Jejunum (tissue), 1 donor: ENCODE data around the gene COL9A3.

GRCh38 chr20:62286685-62287148 lies 16.1 kb upstream of the ADRM1 start:
- PRO-cap, result no peak

GRCh38 chr20:62349951-62350711 lies 17.0 kb downstream of the LAMA5 start:
- PRO-cap, result unidirectional peak, minus-strand start at chr20:62350467

GRCh38 chr20:62368414-62369347 lies 1.6 kb upstream of the LAMA5 start:
- PRO-cap, result no peak

- PRO-cap, result no peak
These were observed 4.5 kb upstream of the RPS21 start for GRCh38 chr20:62382328-62382966.

- PRO-cap, result no peak
These were observed 2.4 kb downstream of the RPS21 start for GRCh38 chr20:62389146-62389884.

DNA sequence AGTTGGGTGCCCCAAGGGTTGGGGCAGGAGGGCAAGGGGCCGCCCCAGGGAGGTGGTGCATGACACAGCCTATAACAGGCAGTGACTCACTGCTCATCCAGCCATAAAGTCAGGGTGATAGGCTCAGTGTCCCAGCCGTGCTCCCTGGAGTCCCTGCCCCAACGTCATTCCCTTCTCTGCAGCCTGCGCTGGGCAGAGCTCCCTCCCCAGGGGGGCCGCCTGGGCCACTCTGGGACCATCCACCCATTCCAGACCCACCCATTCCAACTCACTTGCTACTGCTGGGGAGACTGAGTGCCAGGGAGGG lies 13.9 kb upstream of the GATA5 start:
- PRO-cap, result unidirectional peak, plus-strand start at position 167 of the sequence

DNA sequence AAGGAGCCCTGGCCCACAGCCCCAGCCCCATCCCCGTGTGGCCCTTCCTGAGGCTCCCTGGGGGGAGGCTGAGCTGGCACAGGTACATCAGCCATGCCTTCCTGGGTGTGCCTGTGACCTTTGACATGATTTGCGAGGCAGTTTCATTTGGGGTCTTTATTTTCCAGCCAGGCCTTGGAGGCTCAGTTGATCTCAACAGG lies 37.9 kb upstream of the GATA5 start:
- PRO-cap, result no peak

DNA sequence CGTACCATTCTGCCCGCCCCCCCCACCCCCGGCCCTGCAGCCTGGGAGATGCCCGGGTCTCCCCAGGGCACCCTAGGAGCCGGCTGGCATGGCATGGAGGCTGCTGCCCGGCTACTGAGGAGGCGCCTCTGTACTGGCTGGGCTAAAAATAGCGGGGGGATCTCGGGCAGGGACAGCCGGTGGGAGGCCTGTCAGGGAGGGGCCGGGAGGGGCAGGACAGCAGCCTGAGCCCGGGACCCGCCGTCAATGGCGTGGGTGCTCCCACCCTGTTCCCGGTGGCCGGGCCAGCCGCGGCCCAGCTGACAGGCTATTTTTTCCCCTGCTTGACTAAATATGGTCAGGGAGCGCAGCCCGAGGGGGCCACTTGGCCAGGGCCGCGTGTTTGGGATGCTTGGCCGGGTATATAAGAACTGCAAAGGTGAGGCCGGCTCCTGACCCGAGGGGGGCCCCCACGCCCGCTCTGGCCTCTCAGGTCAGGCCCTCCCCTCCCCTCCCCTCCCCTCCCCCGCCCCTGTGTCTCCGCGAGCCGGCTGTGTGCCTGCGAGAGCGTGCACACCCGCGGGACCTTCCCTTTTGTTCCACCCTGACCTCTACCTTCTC lies 74.3 kb upstream of the GATA5 start:
- PRO-cap, result no peak

DNA sequence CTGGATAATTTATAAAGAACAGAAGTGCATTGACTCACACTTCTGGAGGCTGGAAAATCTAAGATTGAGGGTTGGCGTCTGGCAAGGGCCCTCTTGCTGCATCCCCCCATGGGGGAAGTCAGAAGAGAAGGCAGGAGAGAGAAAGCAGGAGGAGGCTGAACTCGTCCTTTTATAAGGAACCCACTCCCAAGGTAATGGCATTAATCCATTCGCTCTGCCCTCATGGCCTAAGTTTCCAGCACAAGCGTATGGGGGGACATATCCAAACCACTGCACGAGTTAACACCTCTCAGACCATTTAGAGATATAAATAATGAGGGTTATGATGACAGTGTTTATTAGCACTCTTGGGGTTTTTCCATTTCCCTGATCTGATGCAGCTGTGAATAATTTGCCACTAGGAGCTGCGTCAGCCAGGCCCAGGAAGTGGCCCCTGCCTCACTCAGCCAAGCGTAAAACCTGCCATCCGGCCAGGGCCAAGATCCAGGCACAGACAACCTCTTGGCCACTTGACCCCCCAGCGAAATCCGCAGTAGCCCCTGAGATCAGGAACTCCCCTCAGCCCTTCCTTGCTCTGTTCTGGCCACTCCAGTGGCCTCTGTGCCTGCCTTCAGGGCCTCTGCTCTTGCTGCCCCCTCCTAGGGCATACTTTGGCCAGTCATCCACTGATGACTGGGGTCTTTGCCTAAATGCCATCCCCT lies 14.2 kb upstream of the SLCO4A1 start:
- PRO-cap, result no peak

DNA sequence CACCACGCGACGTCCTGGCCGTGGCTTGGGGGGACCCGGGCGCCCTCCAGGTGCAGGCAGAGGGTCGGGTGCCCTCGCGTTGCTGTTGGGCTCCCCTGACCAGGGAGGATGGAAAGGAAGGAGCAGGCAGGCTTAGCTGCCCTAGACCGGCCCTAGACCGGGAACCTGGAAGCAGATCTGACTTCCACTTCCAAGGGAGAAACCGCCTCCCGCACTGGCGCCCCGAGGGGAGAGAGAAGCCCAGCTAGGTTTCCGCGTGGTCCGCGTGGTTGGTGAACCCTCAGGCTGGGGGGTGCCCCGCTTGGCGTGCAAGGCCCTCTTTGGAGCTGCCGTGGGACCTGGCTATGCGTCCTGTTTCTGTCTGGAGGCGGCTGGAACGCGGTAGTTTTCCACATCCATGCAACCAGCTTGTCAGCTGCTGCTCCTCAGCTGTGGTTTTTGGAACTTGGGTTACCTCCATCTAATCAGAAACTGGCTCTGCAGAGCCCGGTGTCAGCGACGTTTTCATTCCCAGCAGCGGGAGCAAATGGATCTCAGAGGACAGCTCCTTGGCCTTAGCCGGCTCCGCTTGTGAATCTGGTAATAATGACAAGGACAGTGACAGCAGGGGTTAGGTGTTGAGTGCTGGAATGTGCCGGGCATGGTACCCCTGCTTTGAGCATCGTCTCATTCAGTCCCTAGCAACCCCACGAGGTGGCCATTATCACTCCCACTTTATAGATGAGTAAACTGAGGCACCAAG lies 1.1 kb downstream of the SLCO4A1 start:
- PRO-cap, result no peak

DNA sequence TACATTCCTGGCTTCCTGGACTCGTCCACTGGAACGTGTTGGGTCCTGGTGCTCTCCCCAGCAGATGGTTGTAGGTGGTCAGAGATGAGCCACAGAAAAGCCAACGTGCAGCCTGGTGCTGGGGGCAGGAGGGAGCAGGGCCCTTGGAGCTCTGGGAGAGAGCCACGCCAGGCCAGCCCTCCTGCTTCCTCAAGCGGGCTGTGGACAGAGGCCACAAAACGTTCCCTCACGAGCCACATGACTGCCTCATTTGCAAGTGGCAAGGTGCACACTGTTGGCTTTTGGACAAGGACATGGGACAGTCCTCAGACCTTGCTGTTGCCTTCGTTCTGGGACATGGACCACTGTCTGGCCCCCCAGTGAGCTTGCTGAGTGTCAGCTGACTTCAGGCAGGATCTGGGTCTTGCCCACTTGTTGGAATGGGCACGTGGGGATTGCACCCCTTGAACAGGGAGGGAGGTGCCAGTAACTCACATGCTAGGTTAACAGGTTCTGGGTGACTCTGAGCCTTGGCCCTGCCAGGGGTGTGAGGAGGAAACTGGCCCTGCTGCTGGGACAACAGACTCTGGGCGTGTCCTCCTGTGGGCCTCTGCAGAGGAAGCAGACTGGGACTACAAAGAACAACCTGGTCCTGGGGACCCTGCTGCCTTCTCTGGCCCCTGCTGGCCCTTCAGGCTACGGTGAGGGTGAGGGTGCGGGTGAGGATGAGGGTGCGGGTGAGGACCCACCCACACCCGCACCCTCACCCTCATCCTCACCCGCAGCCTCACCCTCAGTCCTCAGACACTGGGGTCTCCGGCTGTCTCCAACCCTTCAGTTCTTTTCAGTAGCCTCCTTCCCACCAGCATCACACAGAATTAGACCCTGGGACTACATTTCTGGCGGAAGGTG lies 2.7 kb downstream of the SLCO4A1 start:
- PRO-cap, result bidirectional peak, plus-strand start at position 280 of the sequence, minus-strand start at position 191 of the sequence; bidirectional peak, plus-strand start at position 505 of the sequence, minus-strand start at position 528 of the sequence

- PRO-cap, result bidirectional peak, plus-strand start at chr20:62647023, minus-strand start at chr20:62646928; unidirectional peak, plus-strand start at chr20:62647364; unidirectional peak, plus-strand start at chr20:62647398
These were observed 4.6 kb downstream of the SLCO4A1 start for GRCh38 chr20:62646677-62647597.

- PRO-cap, result no peak
These were observed 27.8 kb upstream of the MRGBP start for GRCh38 chr20:62768400-62769017.

- PRO-cap, result no peak
These were observed at the start of gene COL9A3 for GRCh38 chr20:62816892-62817922. Gene COL9A3, plus strand, starts transcription at chr20:62817050.

DNA sequence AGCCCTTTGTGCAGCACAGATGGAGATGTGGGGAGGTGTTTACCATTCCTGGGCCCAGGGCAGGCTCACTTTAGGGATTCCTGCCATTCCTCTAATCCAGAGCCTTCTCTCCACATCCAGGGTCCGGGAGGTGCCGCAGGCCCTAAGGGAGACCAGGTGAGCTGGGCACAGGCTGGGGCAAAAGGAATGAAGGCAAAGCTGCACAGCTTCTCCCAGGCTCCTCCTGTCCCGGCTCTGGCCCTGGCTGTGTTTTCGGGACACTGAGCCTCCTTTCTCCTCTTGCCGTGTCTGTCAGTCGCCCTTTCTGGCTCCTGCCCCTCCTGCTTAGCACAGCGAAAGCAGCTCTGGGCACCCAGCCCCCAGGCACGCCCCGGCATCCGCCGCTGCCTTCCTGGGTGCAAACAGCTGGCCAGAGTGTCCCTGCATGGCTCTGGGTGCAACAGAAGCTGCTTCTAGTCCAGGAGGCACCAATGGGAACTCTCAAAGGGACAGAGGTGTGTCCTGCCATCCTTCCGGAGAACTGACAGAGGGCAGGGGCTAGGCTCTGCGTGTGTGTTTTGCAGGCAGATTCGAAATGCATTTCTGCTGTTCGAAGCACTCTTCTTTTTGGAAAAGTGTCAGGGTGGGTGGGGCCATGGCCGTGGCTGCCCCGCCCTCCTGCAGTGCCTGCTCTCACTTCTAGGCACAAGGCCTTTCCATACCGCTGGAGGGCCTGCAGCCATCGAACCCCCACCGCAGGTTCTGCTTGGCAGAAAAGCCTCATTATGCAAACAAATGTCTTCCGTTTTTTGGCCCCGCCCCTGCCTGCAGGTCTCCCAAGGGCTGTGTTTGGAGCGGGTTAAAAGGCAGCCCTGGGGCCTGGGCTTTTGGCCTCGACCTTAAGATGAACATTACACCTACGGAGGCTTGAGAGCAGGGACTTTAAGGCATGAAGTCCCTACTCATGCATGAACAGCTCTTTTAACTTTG lies 15.5 kb downstream of the COL9A3 start:
- PRO-cap, result no peak

- PRO-cap, result no peak
These were observed 4.4 kb downstream of the TCFL5 start for GRCh38 chr20:62856987-62857812.

GRCh38 chr20:62878100-62878606 lies 16.5 kb upstream of the TCFL5 start:
- PRO-cap, result no peak

- PRO-cap, result unidirectional peak, minus-strand start at chr20:62879818
These were observed 18.0 kb upstream of the TCFL5 start for GRCh38 chr20:62879350-62880355.

- PRO-cap, result no peak
These were observed 19.2 kb downstream of the DIDO1 start for GRCh38 chr20:62906939-62907622.

DNA sequence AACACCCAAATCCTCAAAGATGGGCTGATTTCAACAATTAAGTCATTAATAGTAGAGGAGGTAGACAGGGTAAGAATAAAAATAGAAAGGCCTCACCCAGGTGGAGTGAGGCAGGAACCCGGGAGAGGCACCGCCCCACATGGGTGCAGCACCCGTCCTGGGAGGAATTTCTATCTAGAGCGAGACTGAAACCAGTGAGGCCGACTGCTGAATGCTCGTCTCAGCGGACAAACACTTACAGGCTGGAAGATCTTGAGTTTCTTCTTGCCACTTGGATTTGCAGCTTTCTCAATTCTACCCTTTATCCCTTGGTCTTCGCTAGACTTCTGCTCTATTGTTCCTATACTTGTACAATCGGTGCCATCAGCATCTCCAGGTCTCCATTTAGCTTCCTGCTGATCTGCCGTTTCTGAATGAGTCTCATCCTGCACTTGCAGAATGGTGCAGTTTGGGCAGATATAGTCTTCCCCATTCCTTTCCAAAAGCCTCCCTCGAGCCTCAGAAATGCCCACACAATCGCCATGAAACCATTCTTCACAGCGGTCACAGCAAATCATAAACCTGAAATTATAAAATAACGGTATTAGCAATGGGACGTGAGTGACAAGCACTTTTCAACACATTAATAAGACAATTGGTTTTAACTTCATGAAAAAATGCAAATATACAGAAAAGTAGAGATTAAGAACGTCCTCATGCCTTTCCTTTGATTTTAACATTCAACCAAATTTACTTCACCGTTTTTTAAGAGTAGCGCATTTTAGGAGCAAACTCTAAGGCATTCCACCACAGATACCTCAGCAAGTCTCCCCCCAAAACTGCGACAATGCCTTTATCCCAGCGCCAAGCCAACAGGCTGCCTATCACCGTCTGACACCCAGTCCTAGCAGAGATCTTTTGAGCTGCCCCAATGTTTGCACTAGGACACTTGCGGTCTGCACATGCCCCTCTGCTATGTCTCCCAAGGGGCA lies 16.6 kb downstream of the DIDO1 start:
- PRO-cap, result no peak